Measurements from ENCODE around the gene ANAPC16.

DNA sequence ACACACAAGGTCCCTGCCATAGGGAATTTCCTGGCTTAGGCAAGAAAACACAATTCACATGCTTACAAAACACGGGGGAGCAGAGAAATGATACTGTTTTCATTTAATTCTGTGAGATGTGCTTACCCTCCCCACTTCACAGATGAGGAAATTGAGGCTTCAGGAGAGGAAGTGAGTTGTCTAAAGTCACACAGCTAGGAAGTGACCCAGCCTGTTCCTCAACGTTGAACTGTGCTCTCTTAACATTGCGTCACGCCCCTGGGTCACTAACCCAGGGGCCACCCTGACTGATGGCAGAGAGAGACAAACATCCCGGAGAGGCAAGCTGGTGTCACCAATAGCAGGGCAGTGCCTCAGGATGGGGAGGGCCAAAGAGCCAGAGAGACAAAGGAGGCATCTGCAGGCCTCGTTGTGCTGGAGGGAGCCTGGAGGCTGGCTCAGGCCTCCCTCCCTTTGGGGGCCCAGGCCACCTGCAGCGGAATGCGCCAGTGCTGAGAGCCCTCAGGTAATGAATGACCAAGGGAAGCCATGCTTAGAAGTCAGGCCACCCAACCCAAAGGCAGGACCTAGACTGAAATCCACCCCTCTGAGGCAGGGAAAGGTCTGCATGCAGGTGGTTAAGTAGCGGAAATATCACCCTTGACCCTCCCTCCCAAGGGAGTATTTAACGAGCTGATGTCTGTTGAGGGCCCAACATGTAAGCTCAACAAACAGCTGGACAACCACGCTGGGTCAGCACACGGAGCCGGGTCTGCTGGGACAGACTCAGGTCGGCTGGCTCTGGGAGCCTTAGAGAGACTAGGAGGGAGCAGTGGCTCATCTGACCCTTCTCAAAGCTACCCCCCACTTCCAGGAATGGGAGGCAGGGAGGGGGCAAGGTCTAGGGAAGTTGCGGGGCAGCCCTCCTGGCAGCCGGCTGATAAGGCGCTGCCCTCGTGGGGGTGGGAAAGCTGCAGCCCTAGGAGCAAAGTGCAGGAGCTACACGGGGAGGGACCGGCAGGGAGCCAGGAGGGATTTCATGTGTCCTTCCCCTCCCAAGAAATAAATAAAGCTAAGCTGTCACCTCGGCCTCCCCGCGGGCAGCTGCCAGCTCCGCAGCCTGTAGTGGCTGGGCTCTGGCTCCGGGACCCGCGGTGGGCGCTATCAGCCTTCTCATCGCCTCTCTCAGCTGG lies 81.2 kb downstream of the C10orf105 start:
- RAMPAGE, long total RNA = no peak
- RRBS = 16% methylated on average over 5 of the region's 29 CpGs

DNA sequence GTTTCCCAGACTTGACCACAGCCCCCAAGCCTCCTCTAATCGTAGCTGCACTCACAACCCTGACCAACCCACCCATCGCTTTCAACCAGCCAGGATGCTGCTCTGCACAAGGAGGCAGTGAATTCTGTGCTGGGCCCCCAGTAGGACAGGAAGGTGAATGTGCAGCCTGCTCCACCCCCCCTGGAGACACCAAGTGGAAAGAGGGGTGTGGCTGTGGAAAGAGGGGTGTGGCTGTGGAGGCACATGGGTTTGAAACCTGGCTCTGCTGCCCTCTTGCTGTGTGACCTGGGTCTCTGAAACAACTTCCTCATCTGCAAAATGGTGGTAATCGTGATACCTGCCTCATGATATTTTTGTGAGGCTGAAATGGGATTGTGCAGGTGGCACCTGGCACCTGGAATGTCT lies 35.3 kb downstream of the C10orf105 start:
- RAMPAGE, long total RNA = no peak
- RRBS = no CpG with 5 or more reads among the region's 3 CpGs

DNA sequence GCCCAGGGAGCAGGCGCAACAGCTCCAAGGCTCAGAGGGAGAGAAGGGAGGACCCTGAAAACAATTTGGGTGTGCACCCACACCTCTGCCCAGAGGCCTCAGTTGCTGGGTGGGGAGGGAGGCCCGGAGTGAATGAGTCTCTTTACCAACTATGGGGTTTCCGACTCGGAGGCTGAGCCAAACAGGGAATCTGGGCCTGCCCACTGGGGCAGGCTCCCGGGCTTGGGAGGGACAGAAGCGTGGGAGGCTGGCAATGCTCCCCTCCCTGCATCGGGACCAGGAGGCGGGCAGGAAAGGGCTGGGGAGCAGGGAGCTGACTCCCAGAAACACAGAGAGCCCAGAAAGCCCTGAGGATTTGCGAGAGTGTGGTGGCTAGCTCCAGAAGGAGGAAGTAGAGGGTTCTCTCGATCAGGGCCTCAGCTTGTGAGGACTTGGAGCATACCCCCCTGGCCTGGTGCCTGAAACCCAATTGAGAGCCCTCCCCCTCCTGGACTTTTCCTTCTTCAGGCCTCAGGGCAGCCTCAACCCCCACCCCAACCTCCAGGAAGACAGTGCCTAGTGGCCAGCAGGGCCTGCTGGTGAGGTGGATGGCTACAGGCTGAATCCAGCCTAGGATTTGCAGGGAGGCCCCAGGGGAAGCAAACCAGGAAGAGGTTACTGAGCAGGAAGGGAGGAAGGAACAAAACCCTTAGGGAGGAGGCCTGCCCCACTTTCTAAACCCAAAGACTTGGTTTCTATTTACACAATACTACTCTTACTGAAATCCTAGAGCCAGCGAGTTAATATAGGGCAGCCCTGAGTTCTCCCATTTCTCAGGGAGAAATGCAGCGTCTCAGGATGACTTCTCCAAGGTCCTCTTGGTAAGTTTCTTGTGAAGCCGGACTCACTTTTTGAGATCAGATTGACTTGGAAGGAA lies 6.1 kb downstream of the C10orf105 start:
- RAMPAGE, long total RNA = no peak
- RRBS = 17% methylated on average over 2 of the region's 13 CpGs

DNA sequence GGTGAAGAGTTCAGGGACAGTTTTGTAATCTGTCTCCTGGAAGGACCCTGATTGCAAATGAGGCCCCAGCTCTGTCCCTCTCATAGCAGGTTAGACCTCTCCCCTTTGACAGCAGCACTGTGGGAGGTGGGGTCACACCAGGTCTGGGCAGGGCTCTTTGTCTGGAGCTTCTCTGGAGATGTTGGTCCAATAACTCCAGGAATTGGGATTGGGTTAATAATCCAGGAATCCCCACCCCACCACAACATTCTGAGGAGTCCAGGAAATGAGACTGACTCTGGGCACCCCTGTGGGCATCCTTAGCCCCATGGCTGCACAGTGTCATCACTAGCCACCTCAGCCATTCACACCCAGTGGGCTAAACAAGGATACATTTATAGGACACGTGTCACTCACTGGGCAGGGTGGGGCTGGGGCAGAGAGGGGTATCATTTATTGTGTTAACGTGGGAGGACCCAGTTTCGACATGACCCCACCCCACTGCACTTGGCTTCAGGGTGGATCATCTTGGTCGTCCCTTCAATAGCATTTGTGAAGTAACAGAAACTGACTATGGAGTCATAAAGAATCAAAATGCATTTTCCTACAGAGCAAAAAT lies 23.8 kb upstream of the C10orf105 start:
- RAMPAGE, long total RNA = no peak
- RRBS = no CpG with 5 or more reads among the region's 4 CpGs

- RAMPAGE, long total RNA = no peak
- RRBS = no CpG with 5 or more reads among the region's 5 CpGs
Observed at GRCh38 chr10:71745436-71745900, 25.9 kb upstream of the C10orf105 start.

DNA sequence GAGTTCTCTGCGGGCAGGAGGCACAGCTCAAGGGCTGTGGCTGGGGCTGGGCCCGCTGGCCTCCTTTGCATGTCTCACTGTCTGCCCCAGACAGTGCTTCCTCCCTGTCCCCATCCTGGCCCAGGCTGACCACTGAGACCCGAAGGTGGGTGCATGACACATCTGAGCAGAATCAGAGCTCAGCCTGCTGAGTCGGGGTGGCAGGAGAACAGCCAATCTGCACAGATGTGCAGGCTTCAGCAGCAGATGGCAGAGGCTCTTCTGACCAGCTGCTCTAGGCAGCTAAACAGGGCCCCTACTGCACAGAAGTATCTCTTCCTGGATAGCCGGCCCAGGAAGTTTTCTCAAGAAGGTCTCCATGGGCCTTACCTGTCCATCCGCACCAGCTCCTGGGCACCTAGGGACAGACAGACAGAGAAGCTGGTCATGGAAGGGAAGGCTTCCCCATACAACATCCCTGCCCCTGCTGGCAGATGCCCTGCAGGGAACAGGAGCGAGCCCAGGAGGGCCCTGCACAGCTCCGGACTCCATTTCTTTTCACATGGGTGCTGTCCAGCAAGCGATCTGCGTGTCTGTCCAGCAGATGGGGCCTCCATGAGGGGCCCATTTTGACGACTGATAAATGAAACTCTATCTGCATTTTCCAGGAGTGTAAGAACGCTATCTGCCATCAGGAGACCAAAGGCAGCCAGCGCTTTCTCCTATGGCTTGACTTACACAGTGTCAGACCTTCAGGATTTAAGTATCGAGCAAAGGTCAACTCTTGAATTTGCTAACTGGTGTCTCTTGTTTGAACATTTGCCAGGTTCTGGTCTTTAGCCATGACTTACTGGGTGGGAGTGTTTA lies 20.5 kb downstream of the VSIR start:
- RAMPAGE, long total RNA = no peak
- RRBS = no CpG with 5 or more reads among the region's 14 CpGs

DNA sequence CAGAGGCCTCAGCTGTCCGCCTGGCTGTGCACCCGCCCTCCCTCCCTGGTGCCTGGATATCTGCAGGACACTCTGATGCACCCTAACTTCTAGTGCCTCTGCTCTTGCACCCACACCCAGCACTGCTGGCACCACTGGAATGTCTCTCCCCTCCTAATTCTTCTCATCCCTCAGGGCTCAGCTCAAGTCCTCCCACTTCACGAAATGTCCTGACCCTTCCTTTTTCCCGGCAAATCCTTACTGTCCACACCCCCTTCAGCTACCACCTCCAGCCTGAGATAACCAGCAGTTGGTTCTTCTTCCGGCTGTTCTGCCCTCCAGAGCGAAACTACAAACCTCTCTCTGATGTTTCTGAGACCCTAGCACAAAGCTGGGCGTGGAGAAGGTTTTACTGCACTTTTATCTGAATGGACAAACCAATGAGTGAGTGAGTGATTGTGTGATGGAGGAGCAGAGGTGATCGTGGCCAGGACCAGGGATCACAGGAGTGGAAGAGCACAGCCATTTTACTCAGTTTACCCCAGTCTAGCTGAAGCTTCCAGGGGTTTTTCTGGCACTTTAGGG lies 968 bp upstream of the VSIR start:
- RAMPAGE, long total RNA = no peak
- RRBS = 73% methylated on average over 2 of the region's 8 CpGs

GRCh38 chr10:71963038-71963940 lies 906 bp upstream of the CHST3 start:
- RAMPAGE, long total RNA = no peak
- RRBS = 21% methylated on average over 12 of the region's 31 CpGs

DNA sequence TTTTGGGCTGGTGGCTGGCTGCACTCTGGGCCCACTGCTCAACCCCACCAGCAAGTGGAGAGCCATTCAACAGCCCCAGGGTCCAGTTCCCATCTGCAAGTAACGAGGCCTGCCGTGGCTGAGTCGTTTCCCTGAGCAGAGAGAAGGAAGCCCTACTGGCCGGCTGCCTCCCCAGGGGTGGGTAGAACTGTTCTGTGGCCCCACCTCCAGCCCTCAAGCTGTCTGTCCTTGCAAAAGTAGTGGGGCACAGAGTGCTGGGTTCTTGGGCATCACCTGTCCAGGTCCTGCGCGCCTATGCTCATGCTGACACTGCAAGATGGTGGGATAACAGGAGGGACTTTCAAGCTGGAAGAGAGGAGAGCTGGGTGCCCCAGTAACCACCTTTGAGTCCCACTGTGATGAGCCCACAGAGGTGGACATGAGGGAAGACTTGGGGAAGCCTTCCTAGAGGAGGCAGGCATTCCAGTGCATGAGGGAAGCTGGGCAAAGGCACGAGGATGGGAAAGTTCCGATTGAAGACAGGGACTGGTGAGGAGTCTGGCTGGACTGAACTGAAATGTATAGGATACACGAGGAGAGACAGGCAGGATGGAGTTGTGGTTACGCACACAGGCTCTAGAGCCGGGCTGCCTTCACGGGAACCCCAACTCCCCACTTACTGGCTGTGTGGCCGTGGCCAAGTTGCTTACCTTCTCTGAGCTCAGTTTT lies 9.3 kb downstream of the CHST3 start:
- RAMPAGE, long total RNA = no peak
- RRBS = no CpG with 5 or more reads among the region's 13 CpGs

GRCh38 chr10:72012207-72012882 lies 48.1 kb downstream of the CHST3 start:
- RAMPAGE, long total RNA = no peak
- RRBS = no CpG with 5 or more reads among the region's 6 CpGs

DNA sequence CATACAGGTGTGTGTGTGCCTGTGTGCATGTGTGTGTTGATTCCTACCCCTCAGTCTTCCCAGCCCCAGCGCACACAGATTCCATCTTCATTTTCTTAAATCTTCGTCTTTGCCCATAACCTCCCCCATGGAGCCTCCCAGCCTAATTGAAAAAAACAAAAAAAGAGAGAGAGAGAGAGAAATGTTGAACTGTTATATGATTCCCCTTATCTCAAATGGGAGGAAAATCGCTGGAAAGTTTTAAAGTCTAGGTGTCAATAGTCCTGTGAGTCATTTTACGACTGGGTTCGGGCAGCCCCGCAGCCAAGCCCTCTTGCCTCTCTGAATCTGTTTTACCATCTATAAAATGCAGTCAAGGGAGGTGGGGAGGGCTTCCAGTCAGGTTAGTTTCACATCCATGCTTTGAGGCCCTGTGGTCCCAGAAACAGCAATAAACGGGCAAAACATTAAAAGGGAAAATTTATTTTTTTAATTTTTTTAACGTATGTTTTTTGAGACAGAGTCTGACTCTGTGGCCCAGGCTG lies 60.8 kb downstream of the SPOCK2 start:
- RAMPAGE, long total RNA = no peak
- RRBS = no CpG with 5 or more reads among the region's 8 CpGs

DNA sequence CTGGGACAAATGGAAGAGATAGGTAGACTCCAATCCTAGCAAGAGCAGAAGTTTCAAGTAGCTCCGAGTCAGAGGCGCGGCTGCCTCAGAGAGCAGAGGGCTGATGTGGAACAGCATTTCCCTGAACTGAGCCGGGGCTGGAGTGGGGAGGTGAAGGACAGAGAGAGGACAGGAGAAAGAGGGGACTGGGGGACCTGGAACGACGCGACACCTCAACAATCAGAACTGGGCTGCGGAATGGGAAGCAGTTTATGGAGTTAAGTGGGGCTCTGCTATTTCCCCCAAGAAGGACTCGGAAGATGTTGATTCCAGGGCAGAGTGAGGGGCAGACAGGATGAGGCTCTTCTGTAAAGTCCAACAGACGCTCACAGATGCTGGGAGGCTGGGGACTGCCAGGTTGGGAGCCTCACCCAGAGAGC lies 27.8 kb downstream of the SPOCK2 start:
- RAMPAGE, long total RNA = no peak
- RRBS = no CpG with 5 or more reads among the region's 10 CpGs

DNA sequence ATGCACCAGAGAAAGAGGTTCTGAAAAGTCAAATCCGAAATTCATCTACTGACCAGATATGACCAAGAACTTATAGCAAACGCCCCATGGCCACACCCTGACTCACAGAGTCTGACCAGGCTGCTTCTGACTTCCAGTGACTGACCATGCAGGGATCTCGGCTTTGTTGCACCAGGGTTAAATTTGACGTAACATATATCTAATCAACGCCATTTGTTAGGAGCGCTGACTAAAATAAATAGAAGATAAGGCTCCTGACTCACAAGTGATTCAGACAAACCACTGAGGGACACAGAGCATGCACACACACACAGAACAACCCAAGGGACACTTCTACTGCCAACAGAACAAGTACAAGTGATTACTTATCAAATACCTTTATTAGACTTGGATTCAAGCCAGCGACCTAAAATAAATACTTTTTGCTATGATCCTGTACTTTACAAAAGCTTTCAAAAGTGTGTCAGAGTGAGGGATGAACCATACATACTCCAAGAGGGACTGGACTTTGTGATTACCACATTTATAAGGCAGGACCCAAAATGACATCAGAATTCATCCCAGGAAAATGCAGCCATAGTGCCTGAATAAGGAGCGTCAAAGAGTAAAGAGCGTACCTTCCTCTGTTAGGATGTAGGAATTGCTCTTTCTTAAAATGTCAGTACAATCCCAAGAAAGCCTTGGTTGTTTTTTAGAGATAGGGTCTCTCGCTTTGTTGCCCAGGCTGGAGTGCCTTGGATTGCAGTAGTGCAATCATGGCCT lies 9.5 kb upstream of the SPOCK2 start:
- RAMPAGE, long total RNA = no peak
- RRBS = no CpG with 5 or more reads among the region's 10 CpGs

- RAMPAGE, long total RNA = no peak
- RRBS = no CpG with 5 or more reads among the region's 6 CpGs
Observed at GRCh38 chr10:72134914-72135522, 46.7 kb upstream of the SPOCK2 start.

DNA sequence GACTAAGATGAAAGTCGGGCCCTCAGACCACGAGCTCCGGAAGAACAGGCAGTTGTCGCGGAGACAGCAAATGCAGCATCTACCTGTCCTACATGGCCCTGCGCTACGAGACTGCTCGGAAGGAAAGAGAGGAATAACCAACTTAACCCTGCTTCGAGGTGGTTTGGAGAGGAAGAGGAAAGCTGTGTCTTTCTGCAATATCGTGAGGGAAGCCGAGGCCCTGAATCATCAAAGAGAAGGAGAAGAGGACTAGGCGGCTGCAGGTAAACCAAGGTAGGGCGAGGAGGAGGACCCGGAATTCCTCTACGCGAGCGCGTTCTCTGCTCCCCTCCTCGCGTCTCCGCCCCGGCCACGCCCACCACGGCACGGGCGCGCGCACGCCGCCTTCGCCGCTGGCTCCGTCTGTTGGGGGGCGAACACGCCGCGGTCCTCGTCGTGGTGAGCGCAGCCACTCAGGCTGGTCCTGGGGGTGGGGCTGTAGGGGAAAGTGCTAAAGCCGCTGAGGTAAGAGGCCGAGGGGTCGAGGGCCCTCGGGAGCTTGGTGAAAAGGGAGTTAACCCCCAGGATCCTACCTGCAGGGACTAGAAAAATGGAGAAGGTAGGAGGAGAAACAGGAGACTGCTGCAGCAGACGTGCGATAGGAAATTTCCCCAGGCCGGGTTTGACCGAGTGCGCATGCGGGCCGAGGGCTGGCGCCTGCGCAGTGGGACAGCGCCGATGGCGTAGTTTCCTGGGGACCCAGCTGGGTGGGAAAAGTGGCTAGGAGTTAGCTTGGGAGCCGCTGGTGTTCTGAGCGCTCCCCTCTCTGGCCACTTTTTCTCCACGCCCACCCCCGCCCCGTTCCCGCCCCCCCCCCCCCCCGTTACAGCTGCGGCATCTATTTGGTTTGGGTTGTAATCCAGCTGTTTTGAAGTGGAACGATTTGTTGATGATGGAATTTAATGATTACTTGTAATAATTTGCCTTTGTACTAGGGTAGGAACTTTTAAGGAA lies at the start of gene ANAPC16:
Gene ANAPC16, plus strand, starts transcription at position 378 of the 993 bp plus-strand sequence.
- RAMPAGE, long total RNA = start-site peak on the plus strand centred at position 398 of the sequence, 71 bp wide, 589 and 1,387 reads in 2 replicates; start-site peak on the minus strand centred at position 643 of the sequence, 42 bp wide, 285 and 240 reads in 2 replicates
- RRBS = 1% methylated on average over 9 of the region's 65 CpGs

DNA sequence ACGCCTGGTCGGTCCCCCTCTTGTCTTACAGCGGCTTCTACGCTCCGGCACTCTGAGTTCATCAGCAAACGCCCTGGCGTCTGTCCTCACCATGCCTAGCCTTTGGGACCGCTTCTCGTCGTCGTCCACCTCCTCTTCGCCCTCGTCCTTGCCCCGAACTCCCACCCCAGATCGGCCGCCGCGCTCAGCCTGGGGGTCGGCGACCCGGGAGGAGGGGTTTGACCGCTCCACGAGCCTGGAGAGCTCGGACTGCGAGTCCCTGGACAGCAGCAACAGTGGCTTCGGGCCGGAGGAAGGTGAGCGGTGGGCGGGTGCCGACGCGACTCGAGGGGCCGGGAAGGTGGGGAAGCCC lies 378 bp downstream of the DDIT4 start:
- RAMPAGE, long total RNA = no peak
- RRBS = under 1% methylated on average over 12 of the region's 34 CpGs

GRCh38 chr10:72275776-72276742 lies 2.3 kb downstream of the DDIT4 start:
- RAMPAGE, long total RNA = no peak
- RRBS = no CpG with 5 or more reads among the region's 9 CpGs

GRCh38 chr10:72341953-72342378 lies 12.8 kb downstream of the DNAJB12 start:
- RAMPAGE, long total RNA = no peak
- RRBS = no CpG with 5 or more reads among the region's 9 CpGs

- RAMPAGE, long total RNA = no peak
- RRBS = no CpG with 5 or more reads among the region's 22 CpGs
Observed at GRCh38 chr10:72625316-72625842, 500 bp downstream of the MICU1 start.

GRCh38 chr10:72679645-72680187 lies 12.2 kb upstream of the MCU start:
- RAMPAGE, long total RNA = no peak
- RRBS = no CpG with 5 or more reads among the region's 8 CpGs

Measured in kidney epithelial cell (primary cell).